Metastatic Liver Carcinoma in the Lung (tissue), 2 donors: ENCODE data around the genes WDR36, STARD4 and EPB41L4A.

- PRO-cap, 2 experiments: peak in 1 of 2 experiments; most common plus-strand start chr5:109408163 (in 1)
Observed at GRCh38 chr5:109407905-109408350, 1.8 kb downstream of the PJA2 start.

DNA sequence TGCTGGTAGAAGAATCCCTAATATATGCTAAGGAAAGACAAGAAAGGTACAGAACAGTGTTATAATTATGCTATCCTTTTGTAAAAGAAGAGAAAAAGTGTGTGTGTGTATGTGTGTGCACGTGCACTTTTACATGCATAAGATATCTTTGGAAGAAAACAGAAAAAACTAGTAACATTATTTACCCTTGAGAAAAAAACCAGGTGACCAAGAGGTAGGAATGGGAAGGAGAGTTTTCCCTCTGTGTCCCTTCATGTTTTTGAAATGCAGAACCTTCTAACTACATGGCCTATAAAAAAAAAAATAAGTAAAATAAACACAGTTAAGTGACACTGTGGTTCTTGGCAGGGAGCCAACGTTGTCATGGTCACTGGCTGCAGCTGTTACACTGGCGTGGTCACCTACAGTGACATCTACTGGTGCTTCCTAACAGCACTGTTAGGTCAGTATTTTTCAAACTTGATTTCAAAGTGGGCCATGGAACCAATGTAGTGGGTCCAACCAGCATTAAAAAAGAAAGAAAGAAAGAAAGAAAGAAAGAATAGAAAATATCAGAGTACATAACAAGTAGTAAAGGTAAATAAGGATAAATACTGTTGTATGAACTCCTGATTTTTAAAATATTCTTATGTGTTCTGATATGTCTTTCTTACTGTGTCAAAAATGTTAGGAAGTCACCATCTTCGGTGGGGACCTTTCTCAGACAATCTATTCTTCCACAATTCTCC, 59.0 kb upstream of the PJA2 start:
- PRO-cap, 2 experiments: no peak in any of the 2 experiments

DNA sequence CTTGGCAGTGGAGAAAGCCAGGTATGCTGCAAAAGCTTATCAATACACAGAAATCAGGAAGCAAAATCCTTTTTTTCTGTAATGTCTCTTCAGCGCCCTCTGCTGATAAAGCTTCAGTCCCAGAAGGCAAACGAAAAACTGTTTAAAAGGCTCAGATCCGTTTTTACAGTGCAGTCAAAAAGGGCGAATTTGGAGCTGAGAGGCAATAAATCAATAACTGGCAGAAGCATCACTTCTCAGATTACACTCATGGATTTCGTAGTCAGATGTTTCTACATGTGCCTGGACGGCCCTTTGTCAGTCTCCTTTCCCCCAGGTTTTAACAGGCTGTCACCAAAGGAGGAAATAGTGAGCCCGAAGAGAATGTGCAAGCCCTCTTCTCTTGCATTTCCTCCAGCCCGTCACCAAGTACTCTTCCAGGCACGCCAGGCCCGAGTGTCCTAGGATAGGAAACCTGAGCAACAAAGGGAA, 1.0 kb upstream of the MAN2A1 start:
- PRO-cap, 2 experiments: no peak in any of the 2 experiments

DNA sequence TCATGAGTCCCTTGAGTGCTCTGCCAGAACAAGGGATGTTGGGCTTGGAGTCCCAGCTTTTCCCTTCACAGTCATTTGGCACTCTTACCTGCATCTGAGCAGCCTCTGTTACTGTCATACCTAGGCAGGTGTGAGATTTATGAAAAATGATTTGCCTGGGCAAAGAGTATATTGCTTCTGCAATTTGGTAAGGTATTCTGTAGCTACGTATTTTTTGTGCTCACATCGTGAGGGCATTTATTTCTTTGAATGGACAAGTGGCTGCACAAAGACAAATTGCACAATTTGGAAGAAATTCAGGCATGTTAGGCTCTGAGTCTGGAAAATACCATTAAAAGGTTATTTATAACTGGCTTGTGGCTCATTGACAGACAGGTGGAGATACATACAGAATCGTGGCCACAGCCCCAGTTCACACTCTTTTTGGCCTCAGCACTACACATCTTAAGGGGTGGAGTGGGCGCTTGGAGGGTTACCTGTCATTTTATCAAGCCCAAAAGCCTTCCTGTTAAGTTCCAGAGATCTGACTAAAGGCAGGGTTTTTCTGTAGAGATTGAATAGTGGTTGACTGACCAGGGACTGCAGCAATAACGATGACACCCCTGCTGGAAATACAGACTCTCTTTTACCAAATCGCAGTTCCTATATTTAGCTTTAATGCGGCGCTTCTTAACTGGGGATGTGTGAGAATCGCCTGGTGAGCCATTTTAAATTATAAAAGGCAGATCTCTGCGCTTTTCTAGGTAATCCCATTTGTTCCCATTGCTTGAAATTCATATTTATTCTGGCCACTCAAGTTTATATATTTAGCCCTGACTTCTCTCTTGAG, 14.6 kb downstream of the MAN2A1 start:
- PRO-cap, 2 experiments: no peak in any of the 2 experiments

DNA sequence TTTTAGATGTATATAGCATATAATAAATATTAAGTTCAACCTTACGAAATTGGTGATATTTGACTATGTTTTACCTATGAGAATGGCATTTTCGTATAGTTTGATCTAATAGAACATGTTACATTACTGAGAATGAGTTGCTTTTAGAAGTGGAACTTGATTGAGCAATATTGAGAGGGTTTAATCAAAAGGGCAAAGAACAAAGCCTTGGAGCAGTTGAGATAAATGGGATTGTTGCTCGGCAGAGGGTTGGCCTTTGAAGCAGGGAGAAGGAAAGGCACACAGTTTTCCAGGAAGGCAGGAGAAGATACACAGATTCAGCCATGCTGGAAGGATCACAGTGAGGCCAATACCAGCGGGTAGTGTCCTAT, 19.4 kb downstream of the MAN2A1 start:
- PRO-cap, 2 experiments: no peak in any of the 2 experiments

- PRO-cap, 2 experiments: no peak in any of the 2 experiments
Observed at GRCh38 chr5:109867423-109868169, 177.9 kb downstream of the MAN2A1 start.

DNA sequence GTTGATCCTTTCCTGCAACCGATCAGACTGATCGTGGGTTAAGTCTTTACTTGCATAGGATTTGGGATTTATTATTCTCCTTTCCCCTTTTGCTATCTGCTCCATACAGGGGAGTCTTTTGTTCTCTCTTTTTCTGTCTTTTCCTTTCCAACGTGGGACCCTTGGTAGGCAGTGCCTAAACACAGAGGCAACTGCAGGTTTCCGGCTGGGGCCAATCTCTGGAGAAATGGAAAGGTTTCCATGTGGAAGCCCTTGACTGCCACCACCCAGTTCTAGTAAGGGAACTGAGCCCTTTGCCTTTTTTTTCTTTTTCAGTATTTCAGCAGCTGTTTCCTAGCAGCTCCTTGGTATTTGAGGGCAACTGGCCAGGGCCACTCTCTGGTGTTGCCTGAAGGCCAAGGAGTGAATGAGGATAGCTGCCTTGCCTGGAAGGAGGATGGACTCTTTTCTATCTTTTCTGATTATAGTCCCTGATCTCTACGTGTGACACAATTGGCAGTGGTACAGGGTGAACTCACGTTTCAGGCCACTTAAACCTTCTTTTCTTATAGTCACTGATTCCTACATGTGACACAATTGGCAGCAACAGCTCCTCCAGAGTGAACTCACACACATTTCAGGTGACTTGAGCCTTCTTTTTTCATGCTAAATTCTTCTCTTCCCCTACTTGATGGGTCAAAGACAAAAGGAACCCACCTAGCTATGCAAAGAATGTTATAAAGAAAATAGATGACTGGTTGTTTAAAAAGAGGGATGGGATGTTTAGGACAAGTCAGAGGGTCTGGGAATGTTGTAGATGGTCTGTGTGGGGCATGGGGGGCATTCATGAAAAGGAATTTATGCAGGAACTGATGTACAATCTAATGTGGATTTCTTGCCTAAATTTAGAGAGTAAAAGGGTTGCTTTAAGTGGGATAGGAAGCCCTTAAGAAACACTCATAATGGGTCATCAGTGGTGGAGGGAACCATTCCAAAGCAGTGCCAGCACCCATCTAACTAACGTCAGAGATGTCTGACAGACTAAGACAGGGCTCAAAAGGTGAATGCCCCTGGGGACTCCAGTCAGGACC, 190.1 kb downstream of the TMEM232 start:
- PRO-cap, 2 experiments: no peak in any of the 2 experiments

- PRO-cap, 2 experiments: no peak in any of the 2 experiments
Observed at GRCh38 chr5:110726930-110727326, 457 bp upstream of the TMEM232 start.

DNA sequence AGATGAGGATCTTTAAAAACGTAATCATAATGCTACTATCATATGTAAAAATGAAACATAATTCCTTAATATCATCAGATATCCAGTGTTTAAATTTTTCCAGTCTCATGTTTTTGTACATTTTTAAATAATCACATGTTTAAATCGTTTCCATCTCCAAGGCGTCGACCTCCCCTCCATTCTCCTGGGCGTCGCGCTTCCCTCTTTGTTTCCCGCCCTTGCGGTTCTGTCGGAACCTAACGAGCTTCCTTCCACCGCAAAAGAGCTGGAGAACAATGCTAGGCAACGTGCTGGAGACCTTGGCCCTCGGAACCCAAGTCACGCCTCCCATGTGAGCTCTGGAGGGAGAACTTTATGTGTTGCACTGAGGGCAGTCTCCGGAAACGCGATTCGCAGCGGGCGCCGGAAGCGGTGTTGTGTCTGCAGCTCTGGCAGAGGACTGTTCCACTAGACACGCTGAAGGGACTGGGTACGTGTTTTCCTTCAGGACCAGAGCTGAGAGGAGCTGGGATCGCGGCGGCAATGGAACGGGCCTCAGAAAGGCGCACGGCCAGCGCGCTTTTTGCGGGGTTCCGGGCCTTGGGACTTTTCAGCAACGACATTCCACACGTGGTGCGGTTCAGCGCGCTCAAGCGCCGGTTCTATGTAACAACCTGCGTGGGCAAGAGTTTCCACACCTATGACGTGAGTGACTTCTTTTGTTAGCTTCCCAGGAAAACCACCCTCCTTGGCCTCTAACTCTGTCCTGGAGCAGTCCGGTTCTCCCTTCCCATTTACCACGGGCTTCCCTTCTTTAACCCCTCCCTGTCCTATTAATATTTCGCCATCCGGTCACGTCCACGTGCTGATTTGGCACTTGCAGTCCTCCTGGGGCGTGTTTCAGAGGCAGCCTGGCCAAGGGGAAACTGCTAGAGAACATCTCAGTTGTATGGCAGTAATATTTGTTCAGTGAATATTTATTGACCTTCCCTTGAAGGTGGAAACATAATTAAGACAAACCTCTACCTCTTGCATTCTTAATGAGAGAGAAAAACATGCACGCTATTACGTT, at the start of gene WDR36:
Gene WDR36 (plus strand): TSS at position 414 of the 1,051 bp plus-strand sequence.
- PRO-cap, 2 experiments: peak in 2 of 2 experiments; most common plus-strand start position 380 of the sequence (in 2); most common minus-strand start position 319 of the sequence (in 2)

GRCh38 chr5:111254556-111254980, 30.4 kb downstream of the CAMK4 start:
- PRO-cap, 2 experiments: no peak in any of the 2 experiments

- PRO-cap, 2 experiments: no peak in any of the 2 experiments
Observed at GRCh38 chr5:111402615-111403113, 109.7 kb downstream of the STARD4 start.

DNA sequence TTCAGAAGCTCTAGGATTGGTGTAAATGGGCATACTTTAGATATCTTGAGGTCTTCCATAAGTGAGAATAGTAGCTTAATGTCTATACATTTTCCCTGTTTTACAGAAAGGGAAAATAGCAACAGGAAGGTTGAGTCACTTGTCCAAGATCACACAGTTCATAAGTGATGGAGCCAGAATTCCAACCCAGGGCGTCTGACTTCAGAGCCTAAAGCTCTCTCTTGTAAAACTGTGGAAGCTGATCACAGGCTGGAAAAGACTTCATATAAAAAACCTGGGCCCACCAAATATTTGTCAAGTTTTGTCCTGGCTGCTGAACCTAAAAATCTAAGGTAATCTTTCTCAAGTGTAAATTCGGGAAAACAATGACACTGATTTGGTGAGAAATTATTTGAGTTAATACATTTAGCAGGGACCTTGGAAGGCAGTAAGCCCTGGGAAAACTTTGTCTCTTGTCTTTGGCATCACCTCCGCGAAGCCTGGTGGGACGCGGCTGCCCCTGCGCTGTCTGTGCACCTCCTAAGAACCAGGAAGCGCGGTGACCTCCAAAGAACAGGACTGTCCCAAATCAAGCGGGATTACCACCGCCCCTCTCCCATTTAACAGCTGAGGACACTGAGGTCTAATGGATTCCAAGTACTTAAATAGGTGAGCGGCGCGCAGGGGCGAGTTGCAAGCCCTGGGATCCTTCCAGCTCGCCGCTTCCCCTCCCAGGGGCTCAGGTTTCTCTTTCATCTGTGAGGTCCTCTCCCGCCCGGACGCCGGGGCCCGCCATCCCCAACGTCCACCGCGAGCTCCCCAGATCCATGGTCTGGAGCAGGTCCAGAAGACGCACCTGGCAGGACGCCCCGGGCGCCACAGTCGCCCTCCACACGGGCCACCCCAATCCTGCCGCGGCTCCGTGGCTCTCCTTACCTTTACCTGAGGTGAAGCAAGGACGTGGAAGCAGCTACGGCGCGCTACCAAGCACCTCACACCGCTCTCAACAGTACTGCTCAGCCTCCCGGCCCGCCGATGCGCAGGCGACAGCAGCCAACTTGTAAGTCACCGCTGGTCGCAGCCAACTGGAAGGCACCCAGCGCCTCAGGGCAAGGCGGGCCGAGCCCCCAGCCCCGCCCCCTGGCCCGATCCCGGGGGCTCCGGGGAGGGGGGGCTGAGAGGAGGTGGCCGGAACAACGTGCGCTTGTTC, at the start of gene STARD4:
Gene STARD4 (minus strand): TSS at position 1,066 of the 1,189 bp plus-strand sequence.
- PRO-cap, 2 experiments: peak in 2 of 2 experiments; most common minus-strand start position 1,016 of the sequence (in 2)

GRCh38 chr5:112320563-112321049, 98.5 kb downstream of the EPB41L4A start:
- PRO-cap, 2 experiments: no peak in any of the 2 experiments

DNA sequence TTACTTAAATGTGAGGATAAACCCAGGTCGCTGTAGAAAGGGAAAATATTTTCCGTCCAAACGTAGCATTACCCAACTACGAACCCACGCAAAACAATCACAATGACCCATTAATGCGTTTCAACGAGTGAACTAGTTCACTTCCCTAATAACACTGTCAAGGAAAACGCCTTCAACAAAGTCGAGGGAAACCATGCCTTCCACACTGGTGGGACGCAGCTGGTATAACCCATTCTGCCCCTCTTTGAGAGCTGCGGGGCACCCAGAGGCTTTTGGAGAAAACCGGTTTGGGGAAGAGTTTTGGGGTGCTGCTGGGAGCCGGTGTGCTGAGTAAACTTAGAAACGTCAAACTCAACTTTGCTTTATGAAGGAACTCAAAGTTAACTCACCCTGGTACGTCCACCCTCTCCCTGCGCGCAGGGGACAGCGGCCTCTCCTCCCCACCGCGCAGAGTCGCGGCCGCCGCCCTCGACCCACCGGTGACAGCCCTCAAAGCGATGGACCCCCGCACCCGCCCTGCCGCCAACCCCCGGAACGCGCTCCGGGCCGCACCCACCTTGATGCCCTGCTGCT, 606 bp downstream of the EPB41L4A start:
- PRO-cap, 2 experiments: no peak in any of the 2 experiments

- PRO-cap, 2 experiments: peak in 1 of 2 experiments; most common plus-strand start chr5:112419309 (in 1); most common minus-strand start chr5:112419224 (in 1)
Observed at GRCh38 chr5:112418958-112419359, at the start of gene EPB41L4A. TSS of gene EPB41L4A (minus strand) at chr5:112419277.

DNA sequence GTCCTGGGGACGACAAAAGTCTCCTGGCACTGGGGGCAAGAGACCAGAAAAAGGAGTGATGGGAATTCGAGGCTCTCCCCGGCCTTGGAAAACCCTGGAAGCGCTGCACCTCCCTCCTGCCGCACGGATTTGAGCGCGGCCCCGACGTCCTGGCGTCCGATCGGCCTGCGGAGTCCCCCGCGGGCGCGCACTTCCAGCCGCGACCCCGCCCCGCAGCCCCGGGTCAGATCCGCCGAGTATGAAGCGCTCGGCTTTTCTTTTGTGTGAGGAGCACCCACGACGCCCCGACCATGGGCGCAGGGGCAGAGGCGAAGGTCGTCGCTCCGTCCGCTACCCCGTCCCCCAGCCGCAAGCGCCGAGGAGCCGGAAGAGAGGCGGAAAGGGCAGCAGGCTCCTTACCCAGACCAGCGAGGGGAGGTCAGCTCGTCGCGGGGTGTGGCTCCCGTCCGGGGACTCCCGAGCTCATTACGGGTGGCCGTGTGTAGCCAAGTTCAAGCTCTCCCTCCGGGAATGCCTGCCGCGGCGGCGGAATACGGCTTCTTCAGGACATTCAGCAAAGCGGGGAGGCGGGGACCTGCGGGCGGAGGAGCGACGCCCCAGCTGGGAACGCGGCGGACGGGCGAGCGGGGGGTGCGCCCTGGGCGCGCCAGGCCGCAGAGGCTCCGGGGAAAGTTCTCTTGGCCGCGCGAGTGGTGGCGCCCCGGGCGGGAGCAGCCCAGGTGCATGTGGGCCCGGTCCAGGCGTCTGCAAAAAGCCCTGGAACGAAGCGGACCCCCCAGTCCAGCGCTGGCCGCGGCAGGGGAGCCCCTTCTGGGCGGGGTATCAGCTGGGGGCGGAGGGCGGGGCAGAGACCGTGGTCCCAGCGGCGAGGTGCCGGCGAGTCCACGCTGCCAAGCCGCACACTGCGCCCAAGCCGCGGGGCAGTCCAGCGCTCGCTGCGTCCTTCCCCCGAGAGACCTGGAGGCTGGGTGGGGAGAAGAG, 573 bp upstream of the EPB41L4A start:
- PRO-cap, 2 experiments: peak in 2 of 2 experiments; most common plus-strand start position 132 of the sequence (in 1); most common minus-strand start position 131 of the sequence (in 2)

- PRO-cap, 2 experiments: peak in 2 of 2 experiments; most common minus-strand start chr5:112420417 (in 2)
Observed at GRCh38 chr5:112420341-112420820, 1.3 kb upstream of the EPB41L4A start.

DNA sequence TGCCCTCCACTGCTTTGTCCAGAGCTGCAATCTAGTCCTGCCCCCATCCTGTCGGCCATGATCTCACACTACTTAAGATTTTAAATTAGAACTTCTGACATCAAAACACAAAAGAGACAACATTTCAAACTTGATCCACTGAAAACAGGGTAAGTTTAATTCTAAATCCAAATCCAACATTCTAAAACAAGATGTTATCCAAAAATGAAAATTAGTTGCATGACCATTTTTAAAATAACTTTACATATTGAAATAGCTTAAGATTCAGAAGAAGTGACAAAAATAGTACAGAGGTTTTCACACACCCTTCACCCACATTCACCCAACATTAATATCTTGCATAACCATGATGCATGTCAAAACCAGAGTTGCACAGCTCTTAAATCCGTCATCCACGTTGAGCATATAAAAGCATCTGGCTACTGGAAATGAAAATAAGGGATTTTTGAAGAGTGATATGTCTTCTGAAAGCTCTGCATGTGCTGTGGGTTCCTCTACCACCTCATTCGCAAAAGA, 113.8 kb upstream of the EPB41L4A start:
- PRO-cap, 2 experiments: no peak in any of the 2 experiments

DNA sequence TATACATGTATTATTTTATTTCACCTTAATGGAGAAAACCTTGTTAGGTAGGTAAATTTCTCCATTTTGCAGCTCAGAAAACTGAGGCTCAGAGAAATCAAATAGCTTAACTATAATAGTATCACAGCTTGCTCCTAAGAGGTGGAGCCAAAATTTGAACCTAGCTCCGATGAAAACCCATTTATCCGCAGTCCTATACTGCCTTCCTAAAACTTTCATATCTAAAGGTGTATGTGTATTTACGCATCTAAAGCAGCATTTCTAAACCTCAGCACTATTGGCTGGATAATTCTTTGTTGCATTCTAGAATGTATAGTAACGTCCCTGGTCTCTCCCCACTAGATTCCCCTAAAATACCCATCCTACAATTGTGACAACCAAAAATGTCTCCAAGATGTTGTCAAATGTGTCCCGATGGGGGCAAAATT, 43.4 kb upstream of the SRP19 start:
- PRO-cap, 2 experiments: no peak in any of the 2 experiments

DNA sequence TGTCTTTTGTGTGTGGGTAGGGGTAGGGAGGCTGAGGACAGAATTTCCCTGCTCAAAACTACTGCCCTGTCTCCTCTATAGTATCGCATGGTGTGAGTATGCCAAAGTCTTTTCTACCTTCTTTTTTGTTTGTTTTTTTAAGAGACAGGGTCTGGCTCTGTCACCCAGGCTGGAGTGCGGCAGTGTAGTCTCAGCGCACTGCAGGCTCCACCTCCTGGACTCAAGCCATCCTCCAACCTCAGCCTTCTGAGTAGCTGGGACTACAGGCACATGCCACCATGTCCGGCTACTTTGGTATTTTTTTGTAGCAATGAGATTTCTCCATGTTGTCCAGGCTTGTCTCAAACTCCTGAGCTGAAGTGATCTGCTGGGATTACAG, 2.4 kb downstream of the SRP19 start:
- PRO-cap, 2 experiments: no peak in any of the 2 experiments